Bronchus fibroblast of lung (primary cell): ENCODE data around the gene HNF1A.

- RAMPAGE, long total RNA = no peak
These were observed 2.6 kb downstream of the MLEC start for GRCh38 chr12:120689387-120690140.

DNA sequence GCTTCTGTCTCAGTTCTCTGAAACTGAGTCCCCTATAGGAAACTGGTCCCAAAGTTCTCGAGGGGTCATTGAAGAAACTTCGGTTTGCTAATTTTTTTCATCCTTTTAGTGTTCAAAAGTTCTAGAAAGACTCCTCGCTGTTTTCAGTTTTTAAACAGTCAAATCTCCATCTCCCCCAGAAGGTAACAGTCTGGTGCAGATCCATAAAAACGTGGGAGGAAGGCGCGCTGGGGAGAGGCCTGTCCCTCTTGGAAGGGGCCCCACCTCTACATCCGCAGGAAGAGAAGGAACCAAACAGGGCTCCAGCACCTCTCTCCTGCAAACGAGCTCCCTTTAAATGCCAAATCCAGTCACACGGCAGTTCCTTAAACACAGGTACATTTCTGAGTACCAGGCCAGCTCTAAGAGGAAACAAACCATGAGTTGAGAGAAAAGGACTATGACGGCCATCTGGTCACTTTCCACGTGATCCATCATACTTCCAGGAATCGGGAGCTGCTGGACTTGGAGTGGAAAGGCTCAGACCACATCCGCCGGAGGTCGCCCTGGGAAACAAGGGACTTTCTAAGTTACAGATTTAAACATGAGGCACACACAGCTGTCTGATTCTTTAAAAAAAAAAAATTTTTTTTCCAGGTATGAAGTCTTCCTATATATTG, 39.0 kb downstream of the ACADS start:
- RAMPAGE, long total RNA = no peak

GRCh38 chr12:120773996-120774971, 48.7 kb downstream of the ACADS start:
- RAMPAGE, long total RNA = no peak

GRCh38 chr12:120874965-120875518, 29.1 kb downstream of the SPPL3 start:
- RAMPAGE, long total RNA = no peak

- RAMPAGE, long total RNA = no peak
These were observed 640 bp downstream of the SPPL3 start for GRCh38 chr12:120903233-120904203.

DNA sequence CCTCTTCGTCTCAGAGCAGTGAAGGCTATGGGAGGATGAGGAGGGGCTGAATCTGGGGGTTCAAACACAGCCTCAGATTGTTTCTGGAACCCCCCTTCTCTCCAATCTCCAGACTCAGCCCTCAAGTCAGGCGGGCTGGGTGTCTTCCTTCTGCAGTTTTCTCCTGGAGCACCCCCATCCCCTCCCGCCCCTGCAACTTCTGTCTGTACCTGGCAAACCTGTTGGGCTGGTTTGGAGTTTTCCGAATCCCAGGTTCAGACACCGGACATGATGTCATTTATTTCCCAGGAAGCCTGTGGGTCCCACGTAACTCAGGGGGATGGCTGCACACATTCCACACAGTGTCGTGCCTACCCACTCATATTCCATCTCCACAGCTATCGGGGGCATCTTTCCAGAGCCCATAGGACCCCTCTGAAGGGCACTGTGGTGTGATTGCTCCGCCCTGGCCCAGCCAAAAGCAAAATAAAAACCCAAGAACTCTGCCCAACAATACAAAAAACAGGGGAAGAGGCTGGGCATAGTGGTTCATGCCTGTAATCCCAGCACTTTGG, 25.1 kb upstream of the SPPL3 start:
- RAMPAGE, long total RNA = no peak

GRCh38 chr12:120961907-120963113, 16.0 kb upstream of the HNF1A start:
- RAMPAGE, long total RNA = no peak

- RAMPAGE, long total RNA = no peak
These were observed at the start of gene HNF1A for GRCh38 chr12:120978284-120979351. TSS of gene HNF1A (plus strand) at chr12:120978543.

- RAMPAGE, long total RNA = no peak
These were observed 6.0 kb downstream of the HNF1A start for GRCh38 chr12:120984183-120984920.

- RAMPAGE, long total RNA = no peak
These were observed 12.1 kb downstream of the C12orf43 start for GRCh38 chr12:121004144-121004709.

GRCh38 chr12:121047535-121047951, 8.5 kb upstream of the OASL start:
- RAMPAGE, long total RNA = no peak

DNA sequence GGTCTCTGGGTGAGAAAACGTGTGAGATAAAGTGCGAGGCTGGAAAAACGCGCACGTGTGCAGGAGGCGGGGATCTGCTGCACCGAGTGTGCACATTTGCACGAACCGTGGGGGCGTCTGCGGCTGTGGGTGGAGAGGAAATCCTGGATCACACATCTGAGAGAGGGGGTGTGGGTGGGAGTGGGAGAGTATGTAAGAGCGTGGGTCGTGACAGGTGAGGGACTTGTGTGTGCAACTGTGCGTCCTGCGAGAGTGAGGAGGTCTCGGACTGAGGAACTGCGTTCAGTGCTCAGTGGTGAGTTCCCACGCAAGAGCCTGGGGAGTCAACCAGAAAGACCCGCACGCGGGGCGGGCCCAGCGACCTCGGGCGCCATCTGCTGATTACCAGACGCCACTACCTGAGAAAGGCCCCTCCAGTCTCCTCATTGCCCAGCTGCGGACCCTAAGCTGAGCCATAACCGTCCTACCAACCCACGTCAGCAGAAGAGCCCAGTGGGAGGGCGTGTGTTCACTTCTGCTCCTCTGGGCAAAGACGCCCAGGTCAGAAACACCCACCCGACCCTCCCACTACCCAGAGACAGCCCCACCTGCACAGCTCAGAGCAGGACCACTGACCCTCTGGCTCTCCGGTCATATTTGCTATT, 36.8 kb upstream of the P2RX7 start:
- RAMPAGE, long total RNA = no peak

- RAMPAGE, long total RNA = no peak
These were observed 45.2 kb downstream of the RNF34 start for GRCh38 chr12:121444995-121445628.

- RAMPAGE, long total RNA = no peak
These were observed 6.7 kb downstream of the KDM2B start for GRCh38 chr12:121574083-121574514.

- RAMPAGE, long total RNA = no peak
These were observed 32.1 kb downstream of the MORN3 start for GRCh38 chr12:121637330-121637863.

GRCh38 chr12:121672961-121673595, 3.6 kb upstream of the MORN3 start:
- RAMPAGE, long total RNA = no peak

DNA sequence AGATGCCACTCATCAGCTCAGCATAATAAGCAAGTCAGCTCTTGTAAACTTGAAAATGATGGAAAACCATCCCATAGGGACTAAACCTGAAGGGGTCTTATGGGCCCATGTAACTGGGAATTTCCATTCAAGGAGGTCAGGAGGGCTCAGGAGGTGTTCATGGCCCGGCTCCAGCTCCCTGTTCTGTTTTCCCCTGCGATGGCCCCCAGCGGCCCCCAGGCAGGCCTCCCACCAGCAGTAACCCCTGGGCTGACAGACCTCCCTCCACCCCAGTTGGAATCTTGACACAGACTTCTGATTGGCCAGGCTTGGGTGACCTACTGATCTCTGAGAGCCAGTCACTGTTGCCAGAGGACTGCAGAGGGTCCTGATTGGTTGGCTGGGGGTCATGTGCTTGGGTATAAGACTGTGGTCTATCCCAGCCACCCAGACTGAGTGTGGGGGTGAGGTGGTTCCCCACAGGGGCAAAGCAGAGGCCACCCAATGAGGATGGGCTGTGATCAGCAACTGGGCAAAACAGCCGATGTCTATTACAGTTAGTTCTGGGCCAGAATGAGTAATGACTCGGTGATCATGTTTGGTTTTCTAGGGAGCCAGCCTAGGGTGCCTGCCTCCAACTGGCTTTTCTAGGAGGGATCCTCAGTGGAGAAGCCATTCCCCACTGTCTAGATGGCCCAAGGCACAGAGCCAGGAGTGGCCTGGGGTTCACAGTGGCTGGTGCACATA, 27.1 kb downstream of the RHOF start:
- RAMPAGE, long total RNA = no peak

DNA sequence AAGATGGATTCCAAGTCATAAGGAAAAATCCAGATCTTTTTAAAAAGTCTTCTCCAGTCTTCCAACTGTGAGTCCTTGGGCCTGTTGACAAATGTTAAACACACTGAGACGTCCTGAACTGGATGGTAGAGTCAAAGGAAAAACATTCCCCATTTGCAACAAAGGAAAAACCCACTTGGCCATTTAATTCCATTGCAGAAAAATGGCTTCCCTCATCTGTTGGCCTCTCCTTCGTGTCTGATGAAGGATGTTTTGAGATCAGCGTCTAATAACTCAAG, 1.2 kb upstream of the SETD1B start:
- RAMPAGE, long total RNA = no peak

- RAMPAGE, long total RNA = no peak
These were observed 1.4 kb downstream of the SETD1B start for GRCh38 chr12:121805055-121805763.

DNA sequence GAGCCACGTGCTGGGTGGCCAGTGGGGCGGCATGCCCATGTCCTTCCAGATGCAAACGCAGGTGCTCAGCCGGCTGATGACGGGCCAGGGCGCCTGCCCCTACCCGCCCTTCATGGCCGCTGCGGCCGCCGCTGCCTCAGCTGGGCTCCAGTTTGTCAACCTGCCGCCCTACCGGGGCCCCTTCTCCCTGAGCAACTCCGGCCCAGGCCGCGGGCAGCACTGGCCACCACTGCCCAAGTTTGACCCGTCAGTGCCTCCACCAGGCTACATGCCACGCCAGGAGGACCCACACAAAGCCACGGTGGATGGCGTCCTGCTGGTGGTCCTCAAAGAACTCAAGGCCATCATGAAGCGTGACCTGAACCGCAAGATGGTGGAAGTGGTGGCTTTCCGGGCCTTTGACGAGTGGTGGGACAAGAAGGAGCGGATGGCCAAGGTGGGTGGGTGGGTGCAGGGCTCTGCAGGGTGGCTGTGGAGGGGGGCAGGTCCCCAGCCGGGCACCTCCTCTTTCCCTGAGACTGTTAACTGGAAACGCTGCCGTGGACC, 10.8 kb downstream of the SETD1B start:
- RAMPAGE, long total RNA = no peak